A375 (cell line): ENCODE results near the genes MAP1LC3A and C20orf173.

DNA sequence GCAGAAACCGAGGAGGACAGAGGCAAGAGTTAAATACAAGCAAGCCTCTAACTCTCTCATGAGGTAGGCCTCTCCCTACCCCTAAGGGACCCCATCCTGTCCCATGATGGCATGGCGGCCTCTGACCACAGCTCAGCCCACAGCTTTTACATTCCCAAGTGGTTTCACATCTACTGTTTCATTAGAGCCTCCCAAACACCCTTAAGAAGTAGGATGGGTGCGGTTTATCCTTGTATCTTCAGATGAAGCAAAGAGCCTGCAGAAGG is 20.5 kb downstream of the AHCY start:
- RAMPAGE, long total RNA, result no peak

GRCh38 chr20:34516480-34517167 is 402 bp downstream of the DYNLRB1 start:
- RAMPAGE, long total RNA, result no peak

GRCh38 chr20:34558606-34559298 is at the start of gene MAP1LC3A:
Gene MAP1LC3A, plus strand, starts transcription at chr20:34558718.
- RAMPAGE, long total RNA, result no peak

DNA sequence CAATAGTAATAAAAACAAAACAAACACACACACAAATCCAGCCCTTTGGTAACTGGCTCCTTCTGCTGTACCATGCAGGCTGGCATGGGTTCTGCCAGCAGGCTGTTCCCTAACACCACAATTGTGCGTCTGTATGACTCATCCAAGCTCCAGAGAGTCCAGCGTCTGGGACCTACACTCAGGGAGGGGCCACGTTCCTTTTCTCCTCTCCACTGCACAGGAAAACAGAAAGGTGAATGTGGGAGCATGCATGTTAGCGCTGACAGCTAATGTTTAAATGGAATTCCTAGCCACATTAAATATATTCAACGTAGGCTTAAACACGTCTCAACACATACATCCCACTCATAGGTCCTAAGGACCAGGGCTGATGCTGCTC is 20.7 kb downstream of the MAP1LC3A start:
- RAMPAGE, long total RNA, result no peak

- RAMPAGE, long total RNA, result no peak
Measured at GRCh38 chr20:34731975-34732718, 28.0 kb downstream of the TP53INP2 start.

GRCh38 chr20:34740636-34741682 is 36.8 kb downstream of the TP53INP2 start:
- RAMPAGE, long total RNA, result no peak

GRCh38 chr20:34804913-34805530 is 20.4 kb downstream of the NCOA6 start:
- RAMPAGE, long total RNA, result no peak

DNA sequence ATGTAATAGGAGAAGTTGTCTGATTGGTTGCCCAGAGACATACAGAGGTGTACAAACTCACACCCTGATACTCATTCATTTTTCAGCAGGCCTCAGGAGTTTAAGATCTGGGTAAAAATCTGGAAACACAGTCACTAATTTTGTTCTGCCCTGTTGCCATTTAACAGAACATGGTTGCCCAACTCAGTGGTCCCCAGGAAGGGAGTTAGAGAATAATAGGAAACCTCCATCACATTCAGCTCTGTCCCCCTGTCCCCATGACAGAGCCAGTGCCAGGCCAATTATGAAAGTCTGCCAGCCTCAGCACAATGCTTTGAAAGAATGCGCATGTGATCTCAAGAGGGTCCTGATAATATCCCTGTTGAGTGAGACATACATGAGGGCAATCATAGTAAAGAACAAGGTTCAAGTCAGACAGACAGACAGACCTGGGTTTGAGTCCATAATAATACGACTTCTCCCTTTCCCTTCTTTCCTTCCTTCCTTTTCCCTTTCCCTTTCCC is 2.5 kb downstream of the GSS start:
- RAMPAGE, long total RNA, result no peak

DNA sequence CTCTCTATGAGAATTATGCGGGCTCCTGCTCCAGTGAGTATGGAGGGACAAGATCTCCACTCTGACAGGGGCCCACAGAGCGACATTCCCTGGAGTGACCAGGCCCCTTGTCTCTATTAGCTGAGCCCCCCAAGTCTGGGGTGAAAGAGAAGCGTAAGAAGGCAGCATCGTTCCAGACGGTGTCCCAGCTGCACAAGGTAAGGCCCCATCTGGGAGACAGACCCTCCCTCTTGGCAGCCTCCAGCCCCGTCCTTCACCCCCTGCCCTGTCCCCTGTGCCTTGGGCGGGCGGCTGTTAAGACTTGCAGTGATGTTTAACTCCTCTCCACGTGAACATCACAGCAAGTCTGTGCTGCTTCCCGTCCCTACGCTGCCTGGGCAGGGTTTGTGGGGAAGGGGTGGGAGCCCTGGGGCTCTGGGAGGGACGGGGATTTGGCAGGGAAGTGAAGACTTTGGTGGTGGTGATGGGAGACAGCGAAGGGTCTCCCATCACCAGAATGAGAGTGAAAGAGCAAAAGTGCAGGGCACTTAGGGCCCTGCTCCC is 34.5 kb downstream of the MYH7B start:
- RAMPAGE, long total RNA, result no peak

- RAMPAGE, long total RNA, result no peak
Measured at GRCh38 chr20:35091555-35092216, 921 bp downstream of the TRPC4AP start.

GRCh38 chr20:35252626-35253019 is 25.3 kb downstream of the MMP24OS start:
- RAMPAGE, long total RNA, result no peak

DNA sequence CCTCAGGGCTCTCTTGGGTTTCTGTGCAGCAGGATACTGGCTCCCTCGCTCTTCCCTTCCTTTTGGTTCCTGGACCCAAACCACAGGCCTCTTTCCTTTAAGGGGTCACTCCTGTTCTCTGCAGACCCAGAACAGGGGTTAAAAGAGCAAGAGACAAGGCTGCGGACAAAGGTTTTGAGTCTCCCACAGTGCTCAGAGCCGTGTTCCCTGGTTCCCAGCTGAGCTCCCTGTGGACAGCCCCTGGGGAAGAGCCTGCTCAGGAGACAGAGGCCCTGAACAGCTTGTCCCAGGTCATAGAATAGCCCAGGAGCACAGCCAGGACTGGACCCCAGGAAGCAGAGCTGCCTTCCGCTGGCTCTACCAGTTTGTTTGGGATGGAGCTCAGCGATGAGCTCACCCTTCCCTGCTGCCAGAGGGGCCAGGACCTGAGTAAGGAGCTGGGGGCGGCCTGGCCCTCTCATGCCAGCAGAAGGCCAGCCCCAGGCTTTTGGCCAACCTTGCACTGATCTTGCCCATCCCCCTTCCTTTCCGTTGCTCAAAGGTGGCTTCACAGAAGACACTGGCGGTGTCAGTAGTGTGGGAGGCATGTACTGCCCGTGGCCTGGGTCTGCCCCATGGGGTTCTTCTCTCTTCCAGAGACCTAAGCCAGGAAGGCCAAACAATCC is 17.6 kb downstream of the MMP24OS start:
- RAMPAGE, long total RNA, result no peak

DNA sequence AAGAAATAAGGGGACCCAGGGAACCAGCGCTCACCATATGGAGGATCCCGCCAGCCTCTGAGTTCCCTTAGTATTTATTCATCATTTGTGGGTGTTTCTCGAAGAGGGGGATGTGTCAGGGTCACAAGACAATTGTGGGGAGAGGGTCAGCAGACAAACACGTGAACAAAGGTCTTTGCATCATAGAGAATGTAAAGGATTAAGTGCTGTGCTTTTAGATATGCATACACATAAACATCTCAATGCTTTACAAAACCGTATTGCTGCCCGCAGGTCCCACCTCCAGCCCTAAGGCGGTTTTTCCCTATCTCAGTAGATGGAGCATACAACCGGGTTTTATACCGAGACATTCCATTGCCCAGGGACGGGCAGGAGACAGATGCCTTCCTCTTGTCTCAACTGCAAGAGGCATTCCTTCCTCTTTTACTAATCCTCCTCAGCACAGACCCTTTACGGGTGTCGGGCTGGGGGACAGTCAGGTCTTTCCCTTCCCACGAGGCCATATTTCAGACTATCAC is 15.6 kb downstream of the MMP24OS start:
- RAMPAGE, long total RNA, result no peak

DNA sequence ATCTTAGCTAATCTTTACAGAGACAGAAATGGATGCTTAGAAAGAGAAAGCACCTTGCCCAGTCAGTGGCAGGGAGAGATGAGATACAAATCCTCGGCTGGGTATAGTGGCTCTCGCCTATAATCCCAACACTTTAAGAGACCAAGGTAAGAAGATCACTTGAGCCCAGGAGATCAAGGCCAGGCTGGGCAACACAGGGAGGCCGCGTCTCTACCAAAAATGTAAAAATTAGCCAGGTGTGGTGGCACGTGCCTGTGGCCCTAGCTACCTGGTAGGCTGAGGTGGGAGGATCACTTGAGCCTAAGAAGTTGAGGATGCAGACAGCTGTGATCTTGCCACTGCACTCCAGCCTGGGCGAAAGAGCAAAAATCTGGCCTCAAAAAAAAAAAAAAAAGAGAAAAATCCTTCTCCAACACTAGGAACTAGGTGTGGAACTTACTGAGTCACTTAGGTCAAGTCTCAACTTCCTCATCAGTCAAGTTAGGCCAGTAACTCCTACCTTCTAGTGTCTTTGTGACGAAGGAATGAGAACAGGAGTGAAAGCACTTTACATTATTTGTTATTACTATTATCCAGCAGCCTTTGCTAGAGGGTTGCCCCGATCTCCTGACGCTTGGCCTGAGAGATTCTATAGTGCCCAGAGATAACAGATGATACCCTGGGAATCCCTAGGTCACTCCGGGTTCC is 1.0 kb downstream of the EIF6 start:
- RAMPAGE, long total RNA, result no peak

- RAMPAGE, long total RNA, result no peak
Measured at GRCh38 chr20:35297144-35297606, 5.0 kb upstream of the FAM83C start.

GRCh38 chr20:35493298-35493627 is 36.2 kb downstream of the C20orf173 start:
- RAMPAGE, long total RNA, result no peak

- RAMPAGE, long total RNA, result no peak
Measured at GRCh38 chr20:35529584-35529840, at the start of gene C20orf173. Gene C20orf173, minus strand, starts transcription at chr20:35529652.

GRCh38 chr20:35555937-35556526 is 14.2 kb downstream of the ERGIC3 start:
- RAMPAGE, long total RNA, result no peak

DNA sequence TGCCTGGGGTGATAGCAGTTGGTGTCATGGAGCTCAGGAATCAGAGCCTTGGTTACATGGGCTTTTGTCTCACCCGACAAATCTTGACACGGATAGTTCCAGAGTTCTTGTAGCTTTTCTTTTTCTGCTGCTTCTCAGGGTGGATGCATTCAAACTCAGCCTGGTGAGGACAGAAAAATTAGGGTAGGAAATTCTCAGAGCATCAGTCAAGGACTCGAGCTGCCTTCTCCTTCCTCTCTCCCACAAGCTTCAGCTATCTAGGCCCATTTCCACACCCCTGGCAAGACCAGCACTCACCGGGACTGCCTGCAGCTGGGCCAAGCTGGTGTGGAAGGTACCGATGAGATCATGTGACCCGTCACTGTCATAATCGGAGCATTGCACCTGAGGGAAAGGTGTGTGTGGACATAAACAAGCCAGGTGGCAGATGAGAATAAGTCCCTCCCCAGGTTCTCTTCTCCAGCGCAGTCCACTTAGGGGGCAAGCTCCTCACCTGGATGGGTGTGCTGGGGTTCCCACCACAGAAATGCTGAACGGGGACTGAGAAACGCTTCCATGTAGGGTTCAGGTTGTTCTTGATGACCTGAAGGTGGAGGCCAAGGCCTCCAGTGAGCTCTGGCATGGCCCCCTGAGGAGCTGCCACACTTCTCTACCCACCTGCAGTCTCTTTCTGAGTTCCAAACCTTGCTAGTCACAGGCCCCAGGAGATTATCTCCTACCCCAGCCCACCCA is 15.7 kb downstream of the SPAG4 start:
- RAMPAGE, long total RNA, result no peak

DNA sequence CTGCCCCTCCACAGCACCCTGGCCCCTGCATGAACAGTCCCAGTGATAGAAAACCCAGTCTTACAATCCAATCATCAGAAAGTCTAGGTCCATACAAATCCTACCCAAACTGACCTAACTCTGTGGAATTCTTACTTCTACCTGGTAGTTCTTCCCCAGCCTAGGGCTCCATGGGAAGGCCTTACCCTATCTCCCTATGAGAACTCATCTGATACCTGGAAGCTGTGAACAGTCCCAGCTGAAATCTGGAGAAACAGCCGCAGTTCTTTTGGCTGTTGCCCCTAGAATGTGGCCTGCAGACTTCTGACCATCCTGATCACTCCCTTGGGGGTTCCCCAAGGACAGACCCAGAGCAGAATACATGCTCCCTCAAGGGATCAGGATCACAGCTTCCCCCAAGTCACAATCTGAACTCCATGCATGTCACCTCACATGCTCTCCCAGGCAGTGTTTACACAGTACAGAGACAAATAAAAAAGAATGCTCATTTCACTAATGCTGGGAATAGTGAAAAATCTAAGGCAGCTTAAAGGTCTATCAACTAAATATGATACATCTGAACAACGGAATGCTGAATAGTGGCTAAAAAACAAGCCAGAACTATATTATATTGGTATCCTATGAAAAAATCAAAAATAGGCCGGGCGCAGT is 20.4 kb downstream of the SPAG4 start:
- RAMPAGE, long total RNA, result no peak